Measurements from ENCODE around the gene LAMC3.

DNA sequence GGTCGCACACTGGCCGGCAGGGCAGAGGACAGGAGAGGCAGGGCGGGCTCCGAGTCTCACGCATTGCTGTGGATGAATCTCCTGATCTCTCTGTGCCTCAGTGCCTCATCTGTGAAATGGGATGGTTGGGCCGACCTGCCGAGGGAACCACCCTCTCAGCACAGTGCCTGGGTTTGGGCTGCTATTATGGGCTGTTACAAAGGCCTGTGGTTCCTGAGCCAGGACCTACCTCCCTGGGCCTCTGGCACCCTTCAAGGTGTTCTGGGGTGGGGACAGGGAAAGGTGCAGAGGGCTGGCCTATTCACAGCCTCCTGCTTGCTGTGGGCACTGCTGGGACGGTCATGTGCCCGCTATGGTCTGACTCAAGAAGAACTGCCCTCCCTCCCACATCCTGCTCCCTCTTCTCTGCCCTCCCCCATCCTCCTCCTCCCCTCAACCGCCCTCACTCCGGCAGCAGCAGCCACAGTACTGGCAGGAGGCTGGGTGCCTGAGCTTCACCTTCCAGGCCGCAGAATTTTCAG lies 43.4 kb downstream of the NCS1 start:
- PRO-cap = no peak
- RAMPAGE, long total RNA = no peak

- PRO-cap = no peak
- RAMPAGE, long total RNA = no peak
These were observed 22.7 kb upstream of the HMCN2 start for GRCh38 chr9:130242520-130243510.

GRCh38 chr9:130446076-130447049 lies 1.6 kb downstream of the ASS1 start:
- PRO-cap = no peak
- RAMPAGE, long total RNA = no peak

- PRO-cap = no peak
- RAMPAGE, long total RNA = no peak
These were observed 54.6 kb downstream of the ASS1 start for GRCh38 chr9:130499394-130499654.

DNA sequence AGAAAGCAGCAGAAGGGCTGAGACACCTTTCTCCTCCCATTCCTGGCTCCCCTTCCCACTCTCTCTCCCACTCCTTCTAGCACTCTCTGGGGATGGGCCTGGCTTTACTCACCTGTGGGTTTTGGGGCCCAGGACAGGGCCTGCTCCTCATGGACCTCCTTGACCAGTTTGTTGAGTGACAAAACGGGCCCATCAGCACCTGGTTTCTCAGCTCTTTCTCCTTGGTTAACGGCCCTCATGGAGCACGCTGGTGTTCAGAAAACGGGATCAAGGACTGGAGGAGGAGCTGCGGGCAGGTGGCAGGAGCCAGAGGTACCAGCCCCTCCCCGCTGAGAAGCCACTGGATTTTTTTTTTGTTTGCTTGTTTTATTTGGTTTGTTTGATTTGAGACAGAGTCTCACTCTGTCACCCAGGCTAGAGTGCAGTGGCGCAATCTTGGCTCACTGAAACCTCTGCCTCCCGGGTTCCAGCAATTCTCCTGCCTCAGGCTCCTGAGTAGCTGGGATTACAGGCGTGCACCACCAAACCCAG lies 32.1 kb upstream of the FUBP3 start:
- PRO-cap = no peak
- RAMPAGE, long total RNA = no peak

DNA sequence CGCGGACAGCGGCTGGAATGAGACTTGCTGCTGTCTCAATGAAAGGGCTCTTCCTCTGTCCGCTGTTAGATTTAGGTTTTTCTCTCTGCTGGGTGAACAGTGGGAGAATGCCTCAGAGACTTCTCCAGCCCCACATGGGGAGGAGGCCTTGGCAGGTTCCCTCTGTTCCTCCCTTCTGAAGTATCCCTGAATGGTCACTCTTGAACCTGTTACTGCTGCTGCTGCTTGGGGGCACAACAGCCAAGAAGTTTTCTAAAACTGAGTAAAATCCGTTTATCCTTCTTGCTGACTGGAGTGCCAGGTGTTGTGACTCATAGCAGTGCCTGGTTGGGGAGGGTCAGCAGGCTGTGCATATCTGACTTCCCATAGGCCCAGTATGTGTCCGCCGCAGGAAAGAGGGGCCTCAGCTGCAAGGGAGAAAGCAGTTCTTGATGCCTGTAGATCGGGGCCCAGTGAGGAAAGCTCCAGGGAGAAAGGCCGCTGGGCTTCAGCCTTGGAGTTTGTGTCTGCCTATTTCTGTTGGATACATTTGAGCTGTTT lies 38.7 kb upstream of the PRDM12 start:
- PRO-cap = no peak
- RAMPAGE, long total RNA = no peak

- PRO-cap = no peak
- RAMPAGE, long total RNA = no peak
These were observed 12.3 kb upstream of the EXOSC2 start for GRCh38 chr9:130681092-130681936.

- PRO-cap = no peak
- RAMPAGE, long total RNA = no peak
These were observed 11.2 kb upstream of the EXOSC2 start for GRCh38 chr9:130682358-130682887.

- PRO-cap = no peak
- RAMPAGE, long total RNA = no peak
These were observed 20.9 kb downstream of the EXOSC2 start for GRCh38 chr9:130714061-130715245.

DNA sequence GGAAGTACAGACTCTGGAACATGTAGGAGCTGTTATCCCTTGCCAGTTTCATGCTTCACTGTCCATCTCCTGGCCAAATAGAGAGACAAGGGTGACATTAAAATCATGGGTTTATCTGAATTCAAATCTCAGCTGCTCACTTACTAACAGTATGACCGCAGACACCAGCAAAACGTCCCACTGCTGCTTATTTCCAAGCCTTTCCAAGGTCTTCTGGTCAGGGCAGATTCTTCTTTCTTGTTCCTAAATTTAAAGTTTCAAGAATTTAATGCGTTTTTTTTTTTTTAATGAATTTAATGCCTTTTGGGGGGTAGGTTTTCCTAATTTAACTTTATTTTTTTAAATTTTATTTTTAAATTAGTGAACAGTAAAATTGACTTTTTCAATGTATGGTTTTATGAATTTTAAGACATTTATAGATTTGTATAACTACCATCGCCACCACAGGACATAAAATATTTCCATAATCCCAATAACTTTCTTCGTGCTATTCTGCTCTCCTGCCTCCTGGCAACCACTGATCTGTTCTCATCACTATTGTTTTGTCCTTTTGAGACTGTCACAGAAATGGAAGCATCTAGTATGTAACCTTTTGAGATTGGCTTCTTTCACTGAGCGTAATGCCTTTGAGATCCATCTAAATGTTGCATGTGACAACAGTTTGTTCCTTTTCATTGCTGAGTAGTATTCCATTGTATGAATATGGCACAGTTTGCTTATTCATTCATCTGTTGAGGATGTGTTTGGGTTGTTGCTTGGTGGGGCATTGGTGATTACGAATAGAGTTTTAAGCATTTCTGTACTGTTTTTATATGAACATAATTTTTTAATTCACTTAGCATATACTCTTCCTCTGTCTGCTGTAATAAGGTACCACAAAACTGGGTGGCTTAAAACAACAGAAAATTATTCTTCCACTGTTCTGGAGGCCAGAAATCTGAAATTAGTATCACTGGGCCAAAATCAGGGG lies 52.7 kb downstream of the EXOSC2 start:
- PRO-cap = no peak
- RAMPAGE, long total RNA = no peak

DNA sequence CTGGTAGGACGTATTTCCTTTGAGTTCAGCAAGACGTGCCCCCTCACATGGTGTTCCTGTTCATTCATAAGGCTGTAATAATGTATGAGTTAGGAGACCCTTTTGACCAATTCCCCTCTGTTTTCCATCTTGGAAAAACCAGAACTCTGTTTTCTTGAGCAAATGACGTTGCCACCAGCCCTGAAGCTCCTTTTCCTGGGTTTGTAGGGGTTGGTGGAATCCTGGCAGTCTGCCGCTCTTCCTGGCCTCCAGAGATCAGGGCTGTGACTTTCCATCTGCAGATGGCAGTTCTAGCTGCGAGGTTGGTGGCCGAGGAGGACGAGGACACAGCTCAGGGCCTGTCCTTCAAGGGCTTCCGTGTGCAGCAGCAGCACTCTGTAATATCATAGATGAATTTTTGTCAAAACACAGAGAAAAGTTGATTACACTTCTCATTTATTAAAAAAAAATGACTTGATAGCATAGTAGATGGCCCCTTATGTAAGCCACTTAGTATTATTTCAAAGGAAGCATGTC lies 62.0 kb downstream of the EXOSC2 start:
- PRO-cap = no peak
- RAMPAGE, long total RNA = no peak

GRCh38 chr9:130766471-130766863 lies 68.6 kb upstream of the ABL1 start:
- PRO-cap = no peak
- RAMPAGE, long total RNA = no peak

DNA sequence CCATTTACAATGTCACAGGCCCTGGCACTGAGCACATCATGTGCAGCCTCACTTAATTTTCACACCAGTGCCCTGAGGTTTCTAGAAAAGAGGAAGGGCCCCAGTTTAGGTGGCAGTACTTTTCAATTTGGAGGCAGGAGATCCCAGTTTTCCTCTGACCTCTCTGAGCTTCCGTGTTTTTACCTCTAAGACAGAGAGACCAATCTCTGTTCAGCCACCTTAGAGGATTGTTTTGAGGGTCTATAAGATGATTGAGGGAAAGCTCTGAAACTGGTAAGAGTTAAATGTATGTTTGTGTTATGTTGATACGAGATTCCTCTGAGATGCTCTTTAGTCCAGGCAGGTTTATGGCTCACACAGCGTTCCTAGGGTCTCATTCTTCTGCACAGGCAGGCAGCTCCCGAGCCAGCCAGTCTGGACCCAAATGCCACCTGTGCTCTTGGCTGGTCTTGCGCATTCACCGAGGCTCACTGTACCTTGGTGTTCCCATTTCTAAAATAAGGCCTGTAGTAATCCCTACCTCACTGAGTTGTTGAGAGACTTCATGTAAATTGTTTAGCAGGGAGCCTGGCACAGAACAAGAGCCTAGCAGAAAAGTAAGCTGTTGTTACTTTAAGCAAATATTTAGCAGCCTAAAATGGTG lies 4.6 kb downstream of the ABL1 start:
- PRO-cap = no peak
- RAMPAGE, long total RNA = no peak

- PRO-cap = no peak
- RAMPAGE, long total RNA = no peak
These were observed 11.4 kb downstream of the ABL1 start for GRCh38 chr9:130846154-130847132.

GRCh38 chr9:130879653-130880324 lies 16.8 kb downstream of the QRFP start:
- PRO-cap = no peak
- RAMPAGE, long total RNA = no peak

DNA sequence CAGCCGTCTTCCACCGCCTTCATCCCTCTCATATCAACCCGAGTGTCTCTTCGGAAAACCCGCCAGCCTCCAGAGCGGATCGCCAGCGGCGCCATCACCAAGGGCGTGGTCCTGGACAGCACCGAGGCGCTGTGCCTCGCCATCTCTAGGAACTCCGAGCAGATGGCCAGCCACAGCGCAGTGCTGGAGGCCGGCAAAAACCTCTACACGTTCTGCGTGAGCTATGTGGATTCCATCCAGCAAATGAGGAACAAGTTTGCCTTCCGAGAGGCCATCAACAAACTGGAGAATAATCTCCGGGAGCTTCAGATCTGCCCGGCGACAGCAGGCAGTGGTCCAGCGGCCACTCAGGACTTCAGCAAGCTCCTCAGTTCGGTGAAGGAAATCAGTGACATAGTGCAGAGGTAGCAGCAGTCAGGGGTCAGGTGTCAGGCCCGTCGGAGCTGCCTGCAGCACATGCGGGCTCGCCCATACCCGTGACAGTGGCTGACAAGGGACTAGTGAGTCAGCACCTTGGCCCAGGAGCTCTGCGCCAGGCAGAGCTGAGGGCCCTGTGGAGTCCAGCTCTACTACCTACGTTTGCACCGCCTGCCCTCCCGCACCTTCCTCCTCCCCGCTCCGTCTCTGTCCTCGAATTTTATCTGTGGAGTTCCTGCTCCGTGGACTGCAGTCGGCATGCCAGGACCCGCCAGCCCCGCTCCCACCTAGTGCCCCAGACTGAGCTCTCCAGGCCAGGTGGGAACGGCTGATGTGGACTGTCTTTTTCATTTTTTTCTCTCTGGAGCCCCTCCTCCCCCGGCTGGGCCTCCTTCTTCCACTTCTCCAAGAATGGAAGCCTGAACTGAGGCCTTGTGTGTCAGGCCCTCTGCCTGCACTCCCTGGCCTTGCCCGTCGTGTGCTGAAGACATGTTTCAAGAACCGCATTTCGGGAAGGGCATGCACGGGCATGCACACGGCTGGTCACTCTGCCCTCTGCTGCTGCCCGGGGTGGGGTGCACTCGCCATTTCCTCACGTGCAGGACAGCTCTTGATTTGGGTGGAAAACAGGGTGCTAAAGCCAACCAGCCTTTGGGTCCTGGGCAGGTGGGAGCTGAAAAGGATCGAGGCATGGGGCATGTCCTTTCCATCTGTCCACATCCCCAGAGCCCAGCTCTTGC lies 11.0 kb downstream of the QRFP start:
- PRO-cap = no peak
- RAMPAGE, long total RNA = no peak

DNA sequence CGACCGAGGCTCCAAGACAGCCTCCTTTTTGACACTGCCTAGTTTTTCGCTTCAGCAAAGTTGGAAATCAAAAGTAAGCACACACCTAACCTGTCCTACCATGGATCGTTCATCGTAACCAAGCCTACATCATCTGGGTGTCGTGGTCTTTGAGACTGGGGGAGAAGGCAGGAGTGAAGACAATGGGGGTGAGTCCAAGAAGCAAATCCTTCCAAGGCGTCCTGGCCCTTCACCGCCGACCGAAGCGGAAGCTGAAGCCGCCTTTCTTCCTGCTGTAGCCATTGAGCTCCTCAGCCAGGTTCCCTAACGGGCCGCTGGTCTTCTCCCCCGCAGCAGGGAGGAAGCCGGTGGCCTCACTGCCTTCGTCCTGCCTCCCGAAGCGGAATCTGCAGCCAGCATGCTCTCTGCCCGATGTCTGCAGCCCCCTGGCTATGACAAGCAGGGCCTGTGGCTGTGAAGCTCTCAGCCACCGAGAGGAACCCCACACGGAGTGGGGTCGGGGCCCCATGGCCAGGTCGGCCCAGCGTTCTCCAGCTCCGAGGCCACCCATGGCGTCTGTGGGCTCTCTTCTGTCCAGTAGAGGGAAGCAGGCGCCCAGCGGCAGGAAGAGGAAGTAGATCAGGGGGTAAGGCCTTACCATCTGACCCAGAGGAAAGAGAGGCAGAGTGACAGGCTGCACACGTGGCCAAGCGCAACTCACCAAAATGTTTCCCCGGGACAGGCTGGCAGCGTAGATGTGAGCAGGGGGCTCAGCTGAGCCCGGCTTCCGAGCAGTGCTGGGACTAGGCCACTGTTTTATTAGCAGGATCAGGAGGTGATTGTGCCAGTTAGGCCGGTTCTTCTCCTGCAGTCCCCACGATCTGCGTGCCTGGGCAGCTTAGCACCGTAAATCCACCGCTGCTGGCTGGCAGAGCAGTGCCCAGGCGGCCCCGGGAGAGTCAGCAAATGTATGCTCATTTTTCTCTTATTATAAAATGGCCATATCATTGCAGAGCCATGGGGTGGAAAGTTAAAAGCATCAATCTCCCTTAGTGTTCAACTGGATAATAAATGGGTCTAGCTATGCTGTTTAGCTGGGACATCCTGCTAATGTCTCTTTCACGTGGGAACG lies 3.1 kb downstream of the QRFP start:
- PRO-cap = no peak
- RAMPAGE, long total RNA = no peak

- PRO-cap = no peak
- RAMPAGE, long total RNA = no peak
These were observed 3.9 kb downstream of the FIBCD1 start for GRCh38 chr9:130935164-130935561.

GRCh38 chr9:130939580-130940230 lies 658 bp upstream of the FIBCD1 start:
- PRO-cap = no peak
- RAMPAGE, long total RNA = no peak

DNA sequence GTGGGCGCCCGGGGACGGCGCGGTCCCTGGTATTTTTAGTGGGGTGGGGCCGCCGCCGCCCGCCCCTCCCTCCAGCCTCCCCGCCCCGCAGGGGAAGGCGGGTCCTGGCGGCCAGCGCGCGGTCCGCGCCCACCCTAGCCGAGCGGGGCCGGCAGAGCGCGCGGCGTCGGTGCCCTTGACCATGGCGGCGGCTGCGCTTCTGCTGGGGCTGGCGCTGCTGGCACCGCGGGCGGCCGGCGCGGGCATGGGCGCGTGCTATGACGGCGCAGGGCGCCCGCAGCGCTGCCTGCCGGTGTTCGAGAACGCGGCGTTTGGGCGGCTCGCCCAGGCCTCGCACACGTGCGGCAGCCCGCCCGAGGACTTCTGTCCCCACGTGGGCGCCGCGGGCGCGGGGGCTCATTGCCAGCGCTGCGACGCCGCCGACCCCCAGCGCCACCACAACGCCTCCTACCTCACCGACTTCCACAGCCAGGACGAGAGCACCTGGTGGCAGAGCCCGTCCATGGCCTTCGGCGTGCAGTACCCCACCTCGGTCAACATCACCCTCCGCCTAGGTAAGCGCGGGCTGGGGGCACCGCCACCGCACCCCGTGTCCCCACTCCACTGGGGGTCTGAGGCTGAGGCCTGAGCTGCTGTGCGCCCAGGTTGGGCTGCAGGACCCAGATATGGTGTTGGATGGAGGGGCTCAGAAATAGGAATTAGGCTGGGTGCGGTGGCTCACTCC lies at the start of gene LAMC3:
Gene LAMC3, plus strand, starts transcription at position 141 of the 724 bp plus-strand sequence.
- PRO-cap = no peak
- RAMPAGE, long total RNA = no peak